Left ventricle myocardium (tissue), 1 donor: Measurements from ENCODE around the genes SWAP70 and ADM.

DNA sequence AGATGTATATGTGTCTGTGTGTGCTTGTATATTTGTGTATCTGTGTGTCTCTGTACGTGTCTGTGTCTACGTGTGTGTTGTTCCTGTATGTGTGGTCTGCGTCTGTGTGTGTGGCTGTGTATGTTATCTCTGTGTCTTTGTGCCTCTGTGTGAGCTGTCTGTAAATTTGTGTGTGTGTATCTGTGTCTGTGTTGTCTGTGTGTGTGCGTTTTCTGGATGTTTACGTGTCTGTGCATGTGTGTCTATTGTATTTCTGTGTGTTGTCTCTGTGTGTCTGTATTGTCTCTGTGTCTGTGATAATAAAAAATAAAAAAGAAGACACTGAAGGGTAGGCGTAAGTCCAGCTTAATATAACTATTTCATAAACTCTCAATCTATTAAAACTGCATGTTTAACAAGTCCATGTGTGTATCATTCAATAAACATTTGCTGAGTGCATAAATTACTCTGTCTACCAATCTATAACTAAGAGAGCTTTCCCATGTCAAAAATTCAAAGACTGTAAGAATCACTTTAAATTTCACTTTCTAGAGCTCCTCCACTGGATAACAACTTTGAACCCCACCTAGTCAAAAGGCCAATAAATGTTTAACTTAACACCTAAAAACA lies 79.4 kb downstream of the DENND5A start:
- PRO-cap, result no peak

GRCh38 chr11:9308373-9308908 lies 6.0 kb downstream of the TMEM41B start:
- PRO-cap, result no peak

DNA sequence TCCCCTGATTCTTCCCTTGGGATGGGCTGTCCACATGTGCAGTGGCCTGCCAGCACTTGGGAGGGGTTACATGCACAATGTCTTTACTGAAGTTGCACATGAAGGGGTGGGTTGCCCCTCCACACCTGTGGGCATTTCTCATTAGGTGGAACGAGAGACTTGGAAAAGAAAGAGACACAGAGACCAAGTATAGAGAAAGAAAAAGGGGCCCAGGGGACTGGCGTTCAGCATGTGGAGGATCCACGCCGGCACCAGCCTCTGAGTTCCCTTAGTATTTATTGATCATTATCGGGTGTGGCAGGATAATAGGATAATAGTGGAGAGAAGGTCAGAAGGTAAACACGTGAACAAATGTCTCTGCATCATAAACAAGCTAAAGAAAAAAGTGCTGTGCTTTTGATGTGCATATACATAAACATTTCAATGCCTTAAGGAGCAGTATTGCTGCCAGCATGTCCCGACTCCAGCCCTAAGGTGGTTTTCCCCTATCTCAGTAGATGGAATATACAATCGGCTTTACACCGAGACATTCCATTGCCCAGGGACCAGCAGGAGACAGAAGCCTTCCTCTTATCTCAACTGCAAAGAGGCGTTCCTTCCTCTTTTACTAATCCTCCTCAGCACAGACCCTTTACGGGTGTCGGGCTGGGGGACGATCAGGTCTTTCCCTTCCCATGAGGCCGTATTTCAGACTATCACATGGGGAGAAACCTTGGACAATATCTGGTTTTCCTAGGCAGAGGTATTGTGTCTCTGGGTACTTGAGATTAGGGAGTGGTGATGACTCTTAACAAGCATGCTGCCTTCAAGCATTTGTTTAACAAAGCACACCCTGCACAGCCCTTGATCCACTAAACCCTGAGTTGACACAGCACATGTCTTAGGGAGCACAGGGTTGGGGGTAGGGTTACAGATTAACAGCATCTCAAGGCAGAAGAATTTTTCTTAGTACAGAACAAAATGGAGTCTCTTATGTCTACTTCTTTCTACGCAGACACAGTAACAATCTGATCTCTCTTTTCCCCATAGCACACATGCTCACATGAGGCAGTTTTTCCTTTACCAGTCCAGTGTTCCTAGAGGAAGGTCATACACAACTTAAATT lies 4.6 kb upstream of the TMEM41B start:
- PRO-cap, result no peak

DNA sequence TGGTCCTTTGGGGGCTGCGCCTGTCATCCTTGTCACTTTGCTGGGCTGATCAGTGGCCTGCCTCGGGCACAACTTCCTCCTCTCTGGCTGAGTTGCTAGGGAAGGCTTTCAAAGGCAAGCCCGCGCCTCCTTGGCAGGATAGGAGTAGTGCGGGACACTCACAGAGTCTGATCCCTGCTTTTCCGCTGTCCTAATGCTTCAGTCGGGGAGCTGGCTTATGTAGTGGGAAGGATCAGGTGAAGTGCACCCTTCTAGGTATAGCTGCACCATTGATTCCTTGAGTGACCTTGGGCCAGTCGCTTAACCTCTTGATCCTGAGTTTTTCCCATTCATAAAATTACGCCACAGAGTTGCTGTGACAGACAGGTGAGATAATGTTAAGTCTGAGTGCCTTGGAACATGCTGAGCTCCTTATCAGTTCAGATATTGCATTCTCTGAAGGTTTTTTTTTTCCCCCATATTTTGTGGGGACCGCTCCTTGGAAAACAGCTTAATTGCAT lies 882 bp downstream of the IPO7 start:
- PRO-cap, result no peak

- PRO-cap, result no peak
Measured at GRCh38 chr11:9569859-9570135, 3.7 kb upstream of the WEE1 start.

GRCh38 chr11:9570829-9571016 lies 2.7 kb upstream of the WEE1 start:
- PRO-cap, result no peak

DNA sequence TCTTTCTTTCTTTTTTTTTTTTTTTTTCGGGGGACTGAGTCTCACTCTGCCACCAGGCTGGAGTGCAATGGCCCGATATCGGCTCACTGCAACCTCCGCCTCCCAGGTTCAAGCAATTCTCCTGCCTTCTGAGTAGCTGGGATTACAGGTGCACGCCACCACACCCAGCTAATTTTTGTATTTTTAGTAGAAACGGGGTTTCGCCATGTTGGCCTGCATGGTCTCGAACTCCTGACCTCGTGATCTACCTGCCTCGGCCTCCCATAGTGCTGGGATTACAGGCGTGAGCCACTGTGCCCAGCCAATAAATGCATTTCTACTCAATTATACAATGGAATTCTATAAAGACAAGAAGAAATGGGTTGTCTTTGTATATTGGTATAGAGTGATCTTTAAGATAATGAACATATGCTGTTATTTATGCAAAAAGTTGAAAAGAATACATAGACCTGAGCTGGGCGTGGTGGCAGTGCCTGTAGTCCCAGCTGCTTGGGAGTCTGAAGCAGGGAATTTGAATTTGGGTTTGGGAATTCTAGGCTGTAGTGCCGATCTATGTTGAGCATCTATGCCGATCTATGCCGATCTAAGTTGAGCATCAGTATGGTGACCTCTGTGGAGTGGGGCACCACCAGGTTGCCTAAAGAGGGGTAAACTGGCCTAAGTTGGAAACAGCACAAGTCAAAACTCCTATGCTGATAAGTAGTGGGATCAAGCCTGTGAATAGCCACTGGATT lies 7.2 kb downstream of the WEE1 start:
- PRO-cap, result no peak

DNA sequence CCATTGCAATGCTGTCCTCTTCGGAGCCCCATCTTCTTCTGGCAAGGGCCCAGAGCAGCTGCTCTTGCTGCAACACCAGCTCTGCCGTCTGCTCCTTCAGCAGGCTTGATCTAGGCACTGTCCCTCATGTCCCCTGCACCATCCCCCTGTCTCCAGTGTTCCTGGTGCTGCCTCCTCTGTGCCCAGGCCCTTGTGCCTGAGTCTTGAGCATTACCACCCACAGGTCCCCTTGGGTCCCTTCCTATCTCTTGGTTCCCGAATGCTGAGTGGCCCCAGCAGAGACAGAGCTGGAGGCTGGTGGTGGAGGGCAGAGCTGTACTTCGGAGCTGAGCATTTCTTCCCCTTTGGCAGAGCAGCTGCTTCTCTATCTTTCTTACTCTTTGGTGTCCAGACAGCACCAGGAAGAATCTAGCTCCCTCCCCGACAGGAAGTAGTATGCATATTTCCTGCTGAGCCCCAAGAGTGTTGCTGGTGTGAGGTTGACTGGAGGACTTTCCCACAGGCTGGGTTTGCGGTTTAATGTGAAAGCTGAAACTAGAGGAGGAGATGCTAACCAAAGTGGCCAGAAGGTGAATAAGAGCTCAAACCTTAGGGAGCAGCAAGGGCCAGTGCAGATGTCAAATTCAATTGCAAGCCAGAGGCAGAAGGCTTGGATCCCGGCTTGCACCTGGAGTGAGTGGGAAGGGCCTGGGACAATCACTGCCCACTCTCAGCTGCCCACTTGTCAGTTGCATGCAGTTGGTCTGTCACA lies 27.8 kb downstream of the WEE1 start:
- PRO-cap, result no peak

- PRO-cap, result bidirectional peak, plus-strand start at chr11:9664077, minus-strand start at chr11:9664011
Measured at GRCh38 chr11:9663831-9664837, at the start of gene SWAP70. Gene SWAP70, plus strand, starts transcription at chr11:9664077.

DNA sequence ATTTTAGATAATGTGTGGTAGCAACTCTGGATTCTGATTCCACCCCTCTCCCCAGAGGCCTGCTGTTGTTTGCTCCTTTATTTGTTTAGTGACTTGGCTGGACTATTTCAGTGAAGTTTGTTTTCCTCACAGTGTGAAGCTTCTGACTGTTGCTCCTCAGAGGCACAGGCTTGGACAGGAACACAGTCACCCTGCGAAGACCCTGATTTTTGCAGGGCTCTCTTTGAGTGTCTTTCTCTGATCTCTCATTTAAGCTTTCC lies 72.5 kb downstream of the SWAP70 start:
- PRO-cap, result no peak

- PRO-cap, result bidirectional peak, plus-strand start at chr11:9760470, minus-strand start at chr11:9760236
Measured at GRCh38 chr11:9760095-9760662, 96.3 kb downstream of the SWAP70 start.

GRCh38 chr11:10164728-10165360 lies 129.2 kb downstream of the SBF2 start:
- PRO-cap, result no peak

DNA sequence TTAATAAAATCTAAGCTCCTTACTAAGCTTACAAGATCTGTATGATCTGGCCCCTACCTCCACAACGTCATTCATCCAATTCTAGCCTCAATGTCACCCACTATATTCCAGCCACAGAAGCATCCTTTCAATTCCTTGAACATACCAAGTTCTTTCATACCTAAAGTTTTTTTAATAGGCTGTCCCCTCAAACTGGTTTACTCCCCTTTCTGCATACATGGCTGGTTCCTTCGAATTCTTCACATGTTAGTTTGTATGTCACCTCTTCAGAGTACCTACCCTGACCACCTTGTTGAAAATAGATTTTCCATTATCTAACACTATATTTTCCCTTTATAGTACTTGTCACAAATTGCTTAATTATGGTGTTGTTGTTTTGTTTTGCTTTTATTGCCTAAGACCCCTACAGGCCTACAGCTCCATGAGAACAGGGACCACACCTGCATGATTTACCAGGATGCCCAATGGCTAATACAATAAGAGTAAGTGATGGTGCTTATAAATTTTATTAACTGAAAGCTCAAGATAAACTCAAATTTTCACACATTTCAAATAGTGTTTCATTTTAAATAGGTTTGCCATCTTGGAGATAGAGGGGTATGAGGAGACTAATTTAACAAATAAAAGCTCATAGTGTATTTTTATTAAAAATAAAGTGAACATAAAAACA lies 69.4 kb downstream of the SBF2 start:
- PRO-cap, result no peak

GRCh38 chr11:10304390-10305235 lies at the start of gene ADM:
Gene ADM, plus strand, starts transcription at chr11:10305073.
- PRO-cap, result bidirectional peak, plus-strand start at chr11:10304721, minus-strand start at chr11:10304594; bidirectional peak, plus-strand start at chr11:10305077, minus-strand start at chr11:10304877

GRCh38 chr11:10305236-10306181 lies 636 bp downstream of the ADM start:
- PRO-cap, result bidirectional peak, plus-strand start at chr11:10305666, minus-strand start at chr11:10305526

DNA sequence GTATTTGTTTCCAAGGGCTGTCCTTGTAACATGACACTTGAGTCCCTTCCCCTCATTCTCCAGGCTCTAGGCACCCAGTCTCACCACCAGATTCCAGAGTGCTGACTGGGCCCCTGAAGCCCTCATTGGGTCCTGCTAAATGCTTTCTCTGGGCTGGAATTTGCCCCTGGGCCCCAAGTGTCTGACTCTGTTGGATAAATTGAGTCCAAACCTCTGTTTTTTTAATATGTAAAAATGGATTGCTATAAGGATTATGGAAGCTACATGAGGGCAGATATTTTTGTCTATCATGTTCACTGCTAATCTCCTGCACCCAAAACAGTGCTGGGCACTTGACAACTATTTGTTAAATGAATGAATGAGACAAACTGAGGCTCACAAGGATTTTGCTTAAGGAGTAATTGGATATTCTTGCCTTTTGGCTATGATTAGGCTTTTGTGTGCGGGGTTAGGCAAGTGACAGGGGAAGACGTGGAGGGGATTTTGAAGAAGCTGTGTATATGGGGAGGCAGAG lies 45.7 kb downstream of the ADM start:
- PRO-cap, result no peak

DNA sequence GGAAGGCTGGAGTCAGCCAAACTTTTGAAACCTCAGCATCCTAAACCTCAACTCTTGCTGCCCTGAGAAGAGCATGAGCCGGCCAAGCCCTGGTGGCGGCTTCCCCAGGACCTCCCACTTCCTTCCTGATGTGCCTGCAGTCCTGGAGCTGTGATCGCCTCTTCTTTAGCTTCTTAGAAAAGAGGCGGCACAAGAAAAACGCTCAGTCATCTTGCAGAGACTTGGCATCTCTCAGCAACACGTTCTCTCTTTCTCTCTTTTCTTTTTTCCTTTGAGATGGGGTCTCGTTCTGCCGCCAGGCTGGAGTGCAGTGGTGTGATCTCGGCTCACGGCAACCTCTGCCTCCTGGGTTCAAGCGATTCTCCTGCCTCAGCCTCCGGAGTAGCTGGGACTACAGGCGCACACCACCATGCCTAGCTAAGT lies 40.3 kb upstream of the AMPD3 start:
- PRO-cap, result no peak

DNA sequence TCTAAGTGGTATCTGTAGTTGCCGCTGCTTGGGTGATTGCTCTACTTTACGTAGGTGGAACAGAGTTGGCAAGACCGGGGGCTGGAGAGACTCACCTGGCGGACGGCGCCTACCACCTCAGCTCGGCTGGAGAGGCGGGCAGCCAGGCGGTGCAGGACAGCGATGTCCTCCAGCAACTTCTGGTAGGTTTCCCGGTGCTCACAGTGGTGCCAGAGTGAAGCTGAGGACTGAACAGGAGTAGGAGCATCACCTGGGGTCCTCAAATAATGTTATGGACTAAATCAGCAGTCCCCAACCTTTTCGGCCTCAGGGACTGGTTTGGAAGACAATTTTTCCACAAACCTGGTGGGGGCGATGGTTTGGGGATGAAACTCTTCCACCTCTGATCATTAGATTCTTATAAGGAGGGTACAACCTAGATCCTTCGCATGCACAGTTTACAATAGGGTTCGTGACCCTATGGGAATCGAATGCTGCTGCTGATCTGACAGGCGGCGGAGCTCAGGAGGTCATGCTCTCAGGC lies 34.6 kb upstream of the LYVE1 start:
- PRO-cap, result no peak

DNA sequence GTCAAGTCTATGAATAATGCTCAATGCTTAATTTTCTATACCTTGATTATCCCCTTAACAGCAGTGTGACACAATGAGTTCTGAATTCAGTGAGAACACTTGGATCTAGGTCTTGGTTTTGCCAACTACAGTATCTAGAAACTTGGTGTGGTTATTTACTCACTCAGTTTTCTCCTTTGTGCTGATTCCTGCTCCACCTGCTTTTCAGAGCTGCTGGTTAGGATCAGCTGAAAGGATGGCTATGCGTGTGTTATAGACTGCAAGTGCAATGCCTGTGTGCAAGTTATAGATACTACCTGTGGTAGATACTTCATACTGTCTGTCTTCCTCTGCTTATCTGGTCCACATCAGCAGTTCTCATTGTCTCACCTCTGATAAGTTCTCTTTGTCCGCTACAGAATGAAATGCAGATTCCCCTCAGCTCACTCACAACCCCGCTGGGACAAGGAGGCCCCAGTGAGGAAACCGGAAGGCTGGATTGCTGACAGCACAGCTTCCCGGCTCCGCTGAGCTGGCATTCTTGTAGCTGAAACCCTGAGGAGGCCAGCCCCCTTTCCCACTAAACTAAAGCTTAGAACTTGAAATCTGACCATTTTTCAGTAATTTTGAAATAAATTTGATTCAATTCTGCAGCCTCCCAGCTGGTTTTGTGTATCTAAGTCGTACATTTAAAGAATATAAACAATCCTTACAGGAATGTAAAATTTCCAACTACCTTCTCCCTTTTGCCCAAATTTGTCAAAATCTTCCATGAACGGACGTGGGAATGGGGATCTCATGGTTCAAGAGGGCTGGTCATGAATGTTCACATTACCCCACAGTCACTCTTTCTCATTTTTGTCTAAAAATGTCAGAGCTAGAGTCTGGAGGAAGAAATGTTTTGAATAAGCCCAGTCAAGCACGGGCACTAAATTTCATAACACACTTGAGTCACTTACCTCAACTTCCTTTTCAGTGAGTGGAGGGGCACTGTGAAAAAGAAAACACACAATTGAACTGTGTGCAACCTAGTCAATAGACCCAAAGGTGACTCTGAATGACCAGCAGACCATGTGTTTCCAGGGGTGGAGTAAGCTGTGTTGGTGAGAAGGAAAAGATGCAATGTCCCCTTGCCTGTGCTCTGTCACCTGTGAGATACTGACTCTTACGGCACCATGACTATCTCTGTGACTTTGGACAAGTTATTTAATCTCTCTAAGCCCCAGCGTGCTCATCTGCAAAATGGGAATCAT lies 37.8 kb upstream of the LYVE1 start:
- PRO-cap, result no peak

GRCh38 chr11:10607348-10607911 lies 39.0 kb upstream of the LYVE1 start:
- PRO-cap, result no peak